T47D (cell line): ENCODE measurements around the genes TMEM232 and WDR36.

GRCh38 chr5:110054360-110054741, 364.6 kb downstream of the MAN2A1 start:
- RRBS, result no CpG with 5 or more reads among the region's 2 CpGs

- RRBS, result no CpG with 5 or more reads among the region's 3 CpGs
These were observed 419.9 kb downstream of the MAN2A1 start for GRCh38 chr5:110109714-110110031.

GRCh38 chr5:110726243-110726929, at the start of gene TMEM232:
TSS of gene TMEM232 (minus strand) at chr5:110726671.
- RRBS, result no CpG with 5 or more reads among the region's 16 CpGs

DNA sequence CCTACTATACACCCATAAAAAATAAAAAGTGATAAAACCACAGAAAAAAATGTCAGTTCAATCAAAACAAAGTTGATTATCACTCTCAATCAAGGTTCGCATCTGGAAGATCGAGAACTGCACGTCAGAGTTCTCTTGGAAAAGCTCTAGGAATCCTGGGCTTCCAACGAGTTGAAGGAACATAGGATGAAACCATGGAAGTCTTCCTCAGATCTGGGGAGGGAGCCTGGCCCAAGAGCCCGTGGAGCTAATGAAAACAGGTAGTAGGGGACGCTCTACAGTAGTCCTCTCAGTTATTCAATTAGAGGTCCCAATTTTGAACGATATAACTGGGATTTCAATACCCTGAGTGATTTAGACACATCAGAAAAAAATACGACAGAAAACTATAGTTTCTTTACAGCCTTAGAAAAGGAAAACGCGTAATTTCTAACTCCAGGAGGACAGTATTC, 793 bp upstream of the SLC25A46 start:
- RRBS, result no CpG with 5 or more reads among the region's 10 CpGs

GRCh38 chr5:111091935-111092985, at the start of gene WDR36:
TSS of gene WDR36 (plus strand) at chr5:111092348.
- RRBS, result 1% methylated on average over 12 of the region's 53 CpGs

DNA sequence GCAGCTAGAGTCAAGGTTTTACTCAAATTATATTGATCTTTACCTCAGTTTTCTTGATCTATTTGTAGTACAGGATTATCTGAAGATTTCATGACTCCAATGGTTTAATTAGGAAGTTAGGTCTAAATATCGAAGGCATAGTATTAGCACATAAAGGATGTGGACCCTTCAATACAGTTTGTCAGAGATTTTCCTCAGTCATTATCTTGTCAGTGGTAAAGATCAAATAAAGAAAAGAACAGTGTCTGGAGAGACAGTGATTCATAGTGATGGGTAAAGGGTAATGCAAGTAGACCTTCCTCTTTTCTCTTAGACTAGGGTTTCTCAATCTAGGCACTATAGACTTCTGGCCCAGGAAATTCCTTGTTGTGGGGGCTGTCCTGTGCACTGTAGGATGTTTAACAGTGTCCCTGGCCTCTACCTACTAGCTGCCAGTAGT, 6.8 kb downstream of the CAMK4 start:
- RRBS, result no CpG with 5 or more reads among the region's 1 CpG

- RRBS, result no CpG with 5 or more reads among the region's 2 CpGs
These were observed 9.9 kb downstream of the CAMK4 start for GRCh38 chr5:111234219-111234435.

DNA sequence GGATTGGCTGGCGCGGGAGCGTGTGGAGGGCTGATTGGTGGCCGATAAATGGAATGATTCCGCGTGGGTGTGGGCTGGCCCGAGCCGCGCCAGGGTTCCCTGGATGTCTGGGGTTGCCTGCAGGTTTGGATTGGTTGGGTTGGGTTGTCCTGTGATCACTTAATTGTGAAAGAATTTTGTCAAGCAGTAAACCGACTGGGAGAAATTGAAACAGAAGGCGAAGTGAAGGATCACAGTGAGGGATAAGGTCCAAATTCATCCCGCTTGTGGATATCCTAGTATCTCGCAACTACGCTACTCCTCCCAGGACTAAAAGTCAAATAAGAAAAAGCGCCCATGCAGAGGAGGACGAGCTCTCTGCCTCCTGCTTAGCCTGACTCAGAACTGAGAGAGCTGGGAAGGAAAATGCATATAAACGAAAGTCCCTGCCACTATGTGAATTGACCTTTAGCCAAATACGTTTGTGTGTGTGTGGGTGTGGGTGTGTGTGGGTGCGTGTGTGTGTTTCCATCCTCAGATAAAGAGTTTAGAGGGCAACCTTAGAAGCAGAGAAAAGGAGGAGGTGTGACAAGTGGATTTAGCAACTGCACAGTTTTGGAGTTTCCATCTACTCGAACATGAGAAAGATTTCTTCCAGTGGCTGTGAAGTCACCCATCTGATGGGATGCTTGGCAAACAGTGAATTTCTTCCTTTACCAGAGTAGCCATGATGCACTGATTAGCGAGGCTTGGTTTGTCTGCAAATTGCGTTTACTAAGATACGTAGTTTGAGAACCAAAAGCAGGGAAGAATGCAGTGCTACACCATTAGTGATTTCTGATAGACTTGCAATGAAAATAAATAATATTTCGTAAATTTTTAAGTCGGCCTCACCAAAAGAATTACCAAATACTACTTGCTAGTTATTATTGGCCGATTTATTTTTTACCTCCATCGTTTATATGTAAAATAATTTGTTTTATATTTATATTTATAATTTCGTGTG, 616 bp upstream of the STARD4 start:
- RRBS, result no CpG with 5 or more reads among the region's 28 CpGs

DNA sequence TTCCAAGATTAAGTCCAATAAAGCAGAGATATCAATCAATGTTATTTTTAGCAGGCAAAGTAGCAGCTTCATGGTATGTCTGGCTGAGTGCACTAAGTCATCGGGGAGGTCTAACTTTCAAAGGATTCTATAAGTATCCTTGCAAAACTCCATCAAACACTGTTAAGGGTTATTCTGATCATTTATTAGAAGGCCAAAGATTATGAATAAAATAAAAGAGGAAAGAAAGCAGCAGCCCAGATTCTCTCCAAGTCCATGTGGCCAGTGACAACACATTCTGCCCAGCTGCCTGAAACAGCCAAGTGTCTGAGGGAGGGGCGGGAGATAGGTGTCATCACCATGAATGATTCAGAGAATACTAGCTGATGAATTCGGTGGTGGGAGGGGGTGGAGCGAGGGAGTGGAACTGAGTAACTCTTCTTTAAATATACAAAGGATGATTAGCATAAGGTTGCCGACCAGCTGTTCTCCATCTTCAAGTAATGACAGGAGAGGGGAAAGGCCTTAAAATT, 21.2 kb downstream of the NREP start:
- RRBS, result no CpG with 5 or more reads among the region's 5 CpGs

DNA sequence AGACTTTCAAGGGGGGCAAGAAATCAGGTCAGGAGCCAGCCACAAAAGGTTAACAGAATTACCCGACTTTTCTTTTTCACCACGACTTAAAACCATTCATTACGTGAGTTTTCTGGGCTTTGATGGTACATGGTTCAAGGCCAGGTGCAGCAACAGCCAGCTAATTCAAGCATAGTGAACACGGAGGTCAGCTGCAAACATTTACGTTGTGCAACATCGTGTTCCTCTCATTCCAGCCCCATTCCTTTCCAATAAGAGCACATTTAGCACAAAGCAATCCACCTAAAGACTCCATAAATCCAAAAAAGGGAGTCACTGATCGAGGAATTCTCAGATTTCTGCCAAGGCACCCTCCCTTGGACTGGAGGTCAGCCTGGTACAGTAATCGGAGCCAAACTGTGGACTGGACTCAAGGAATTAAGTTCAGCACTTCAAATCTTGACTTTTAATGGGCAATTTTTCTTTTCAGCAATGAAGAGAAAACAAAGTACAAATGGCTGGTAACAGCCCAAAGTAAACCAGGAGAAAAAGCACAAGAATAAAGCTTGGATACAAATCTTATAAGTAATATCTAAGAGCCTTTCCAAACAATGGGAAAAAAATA, 14.3 kb downstream of the NREP start:
- RRBS, result no CpG with 5 or more reads among the region's 8 CpGs

DNA sequence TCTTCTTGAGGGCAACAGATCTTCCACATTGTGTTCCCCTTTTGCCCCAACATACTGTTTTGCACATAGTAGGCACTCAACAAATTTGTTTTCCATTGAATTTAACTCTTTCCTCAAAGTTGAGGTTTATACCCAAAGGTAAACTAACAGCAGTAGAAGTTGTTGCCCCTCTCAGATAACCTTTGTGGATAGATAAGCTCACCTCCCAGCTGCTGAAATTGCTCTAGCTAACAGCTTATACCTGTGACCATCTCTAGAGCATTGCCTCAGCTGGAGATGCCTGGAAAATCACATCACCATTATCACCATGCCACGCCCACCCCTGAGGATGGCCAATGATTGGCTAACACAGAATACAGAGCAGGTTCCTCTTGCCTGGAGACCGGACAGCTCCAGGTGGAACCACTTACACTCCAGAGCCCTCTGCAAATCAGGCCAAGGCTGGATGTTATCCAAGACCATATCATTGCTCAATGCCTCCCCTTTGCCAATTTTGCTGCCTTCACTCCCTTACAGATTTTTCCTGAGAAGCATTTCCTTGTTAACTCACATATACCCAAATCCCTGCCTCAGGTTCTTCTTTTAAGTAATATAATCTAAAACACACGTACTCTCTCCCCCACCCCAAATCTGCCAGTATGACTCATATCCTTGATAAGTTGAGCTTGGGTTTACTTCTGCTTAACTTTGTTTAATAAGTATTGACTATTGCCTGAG, 309.8 kb downstream of the EPB41L4A start:
- RRBS, result no CpG with 5 or more reads among the region's 3 CpGs

DNA sequence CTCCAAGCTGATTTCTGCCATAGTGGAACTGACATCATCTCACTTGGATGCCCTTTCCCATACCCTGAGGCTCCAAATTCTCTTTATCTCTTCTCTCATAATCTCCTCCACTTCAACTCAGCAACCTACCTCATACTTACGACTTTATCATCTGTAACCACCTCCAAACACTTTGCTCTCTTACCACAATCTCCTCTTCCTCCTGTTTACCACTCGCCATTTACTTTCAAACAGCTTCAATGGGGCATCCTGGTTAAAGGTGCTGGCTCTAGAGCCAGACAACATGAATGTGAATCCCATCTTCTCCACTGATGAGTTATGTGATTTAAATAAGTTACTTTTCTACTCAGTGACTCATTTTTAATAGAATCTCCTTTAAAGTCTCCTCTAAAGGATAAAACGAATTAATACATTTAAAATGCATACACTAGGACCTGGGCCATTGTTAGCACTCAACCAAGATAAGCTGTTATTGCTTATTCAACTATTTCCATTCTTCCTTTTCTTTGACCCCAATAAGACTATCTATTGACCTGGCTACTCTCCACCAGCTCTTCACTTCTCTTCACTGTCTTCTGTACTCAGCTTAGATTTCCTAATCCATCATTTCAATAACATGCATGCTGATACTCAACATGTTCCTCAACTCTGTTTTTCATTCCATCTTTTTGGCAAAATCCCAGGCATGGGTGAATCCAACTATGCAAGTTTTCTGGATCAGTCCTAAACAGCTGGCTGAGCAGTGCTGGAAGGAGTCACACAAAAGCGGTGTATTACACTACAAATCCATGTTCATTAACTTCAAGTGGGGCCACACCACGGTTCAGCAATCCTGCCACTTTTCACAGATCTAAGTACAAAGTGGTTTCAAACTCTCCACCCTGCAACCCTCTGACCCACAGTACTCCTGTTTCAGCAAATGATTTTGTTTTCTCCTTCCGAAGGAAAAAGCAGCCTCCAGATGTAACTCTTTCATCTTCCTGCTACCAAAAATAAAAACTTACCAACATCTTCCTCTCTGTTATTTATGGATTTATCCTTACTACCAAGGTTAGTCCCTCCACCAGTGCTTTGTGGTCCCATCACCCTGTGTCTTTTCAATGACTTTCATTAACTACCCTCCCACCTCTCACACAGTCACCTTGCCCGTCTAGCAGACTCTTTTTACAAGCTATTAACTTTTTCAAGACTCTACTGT, 222.7 kb downstream of the EPB41L4A start:
- RRBS, result no CpG with 5 or more reads among the region's 7 CpGs

DNA sequence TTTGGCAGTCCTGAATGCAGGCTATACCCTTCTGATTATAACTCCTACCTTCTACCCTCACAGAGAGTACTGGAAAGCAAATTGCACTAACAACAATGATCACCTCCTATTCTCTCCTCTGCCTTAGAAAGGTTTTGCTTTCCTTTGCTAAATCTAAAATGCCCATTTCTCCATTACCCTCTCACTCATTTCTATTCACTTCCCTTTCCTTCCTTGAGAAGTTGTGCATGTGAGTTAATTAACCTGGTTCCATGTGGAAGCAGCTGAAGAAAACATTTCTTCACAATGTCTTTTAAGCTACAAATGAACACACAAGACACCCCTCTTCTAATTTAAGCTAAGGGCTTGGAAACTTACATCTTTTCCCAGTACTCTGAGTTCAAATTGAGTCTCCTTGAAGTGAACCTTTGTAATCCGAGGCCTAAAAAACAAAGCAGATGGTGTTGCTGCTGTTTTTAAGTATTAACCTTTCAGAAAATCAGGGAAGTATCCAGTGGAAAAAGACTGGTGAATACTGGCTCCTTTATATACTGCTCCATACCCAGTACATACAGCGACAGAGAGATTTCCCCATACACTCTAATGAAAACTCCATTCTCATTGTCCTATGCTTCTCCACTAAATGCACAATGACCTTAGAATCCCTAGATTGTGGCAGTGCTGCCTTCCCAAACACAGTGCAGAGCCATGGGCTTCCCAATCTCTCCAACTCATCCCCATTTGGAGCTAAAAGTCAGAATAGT, 160.0 kb downstream of the EPB41L4A start:
- RRBS, result no CpG with 5 or more reads among the region's 2 CpGs

- RRBS, result no CpG with 5 or more reads among the region's 8 CpGs
These were observed 80.7 kb downstream of the EPB41L4A start for GRCh38 chr5:112338319-112338857.

DNA sequence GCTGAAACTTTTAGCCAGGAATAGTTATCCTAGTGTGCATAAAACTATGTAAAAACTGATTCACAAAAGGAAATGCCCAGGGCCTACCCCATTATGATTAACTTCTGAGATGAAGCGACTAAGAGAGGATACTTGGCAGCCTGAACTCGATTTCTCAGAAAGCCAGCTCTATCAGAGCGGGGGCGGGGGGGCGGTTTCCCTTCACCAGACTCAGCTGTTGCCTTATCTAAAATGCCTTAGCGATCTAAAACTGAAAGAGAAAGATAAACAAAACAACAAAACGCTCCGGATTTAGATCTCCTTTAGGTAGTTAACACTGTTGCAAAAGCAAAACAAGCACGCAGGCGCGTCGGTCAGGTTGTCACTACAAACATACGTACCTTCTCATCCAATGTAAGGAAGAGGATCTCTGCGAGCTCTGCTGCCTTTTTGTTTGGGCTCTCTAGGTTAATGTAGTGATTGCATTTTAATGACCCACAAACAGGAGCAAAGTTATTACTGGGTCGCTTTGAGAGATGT, 1.2 kb downstream of the EPB41L4A start:
- RRBS, result no CpG with 5 or more reads among the region's 15 CpGs

GRCh38 chr5:113027606-113028275, 51.1 kb downstream of the DCP2 start:
- RRBS, result no CpG with 5 or more reads among the region's 6 CpGs

- RRBS, result no CpG with 5 or more reads among the region's 17 CpGs
These were observed 138.1 kb downstream of the DCP2 start for GRCh38 chr5:113114389-113115482.

DNA sequence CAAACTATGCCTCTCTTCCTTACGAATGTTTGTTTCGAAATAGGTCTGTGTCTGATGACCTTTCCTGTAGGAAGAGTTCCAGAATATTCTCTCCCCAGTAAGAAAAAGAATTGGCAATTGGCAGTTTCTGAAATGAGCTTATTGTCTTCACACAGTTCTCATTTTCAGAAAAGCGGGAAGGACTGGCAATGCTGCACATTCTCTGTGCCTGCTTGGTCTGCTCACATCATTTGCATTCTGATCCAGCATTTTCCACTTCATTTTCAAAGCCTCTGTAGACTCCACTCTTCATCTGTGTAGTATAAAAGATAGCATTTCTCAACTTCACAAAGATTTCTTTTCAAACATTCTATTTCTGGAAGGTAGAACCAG, 120.6 kb upstream of the CCDC112 start:
- RRBS, result no CpG with 5 or more reads among the region's 3 CpGs